Bronchial lymph node (tissue), 1 donor: ENCODE measurements around the gene PRELP.

GRCh38 chr1:202128083-202128536 lies 5.4 kb downstream of the GPR37L1 start:
- PRO-cap, result no peak

DNA sequence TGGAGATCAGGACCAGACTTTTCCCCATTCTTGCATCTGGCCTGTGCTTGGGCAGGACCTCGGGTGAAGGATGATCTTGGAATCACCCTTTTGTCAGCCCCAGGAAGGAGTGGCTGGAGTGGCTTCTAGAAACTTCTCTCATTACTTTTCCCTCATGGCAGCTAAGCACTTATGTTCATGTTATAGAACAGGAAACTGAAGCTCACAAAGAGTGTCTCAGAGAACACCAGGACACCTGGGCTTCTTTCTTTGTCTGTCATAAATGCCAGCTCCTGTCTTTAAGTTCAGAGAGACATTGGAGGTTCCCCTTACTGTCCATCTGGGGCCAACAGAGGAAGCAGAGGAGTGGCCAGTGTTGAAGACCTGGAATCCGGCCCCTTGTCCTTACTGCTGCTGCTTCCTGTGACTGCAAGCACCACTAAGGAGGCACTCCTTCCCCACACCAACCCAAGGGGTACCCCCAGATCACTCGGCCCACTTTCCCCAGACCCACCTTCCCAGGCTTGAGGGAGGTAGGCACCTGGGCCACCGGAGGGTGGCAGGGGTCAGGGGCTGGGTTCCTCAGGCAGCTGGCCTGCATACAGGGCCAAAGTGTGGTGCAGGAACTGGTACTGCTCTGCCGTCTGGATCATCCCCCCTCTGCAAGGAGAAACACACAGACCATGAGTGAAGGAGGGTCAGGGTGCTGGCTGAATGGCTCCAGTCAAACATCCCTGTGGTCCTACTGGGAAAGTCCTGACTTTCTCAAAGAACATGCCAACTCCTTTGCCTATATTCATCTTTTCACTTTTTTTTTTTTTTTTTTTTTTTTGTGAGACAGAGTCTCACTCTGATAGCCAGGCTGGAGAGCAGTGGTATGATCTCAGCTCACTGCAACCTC lies 3.8 kb upstream of the ARL8A start:
- PRO-cap, result no peak

DNA sequence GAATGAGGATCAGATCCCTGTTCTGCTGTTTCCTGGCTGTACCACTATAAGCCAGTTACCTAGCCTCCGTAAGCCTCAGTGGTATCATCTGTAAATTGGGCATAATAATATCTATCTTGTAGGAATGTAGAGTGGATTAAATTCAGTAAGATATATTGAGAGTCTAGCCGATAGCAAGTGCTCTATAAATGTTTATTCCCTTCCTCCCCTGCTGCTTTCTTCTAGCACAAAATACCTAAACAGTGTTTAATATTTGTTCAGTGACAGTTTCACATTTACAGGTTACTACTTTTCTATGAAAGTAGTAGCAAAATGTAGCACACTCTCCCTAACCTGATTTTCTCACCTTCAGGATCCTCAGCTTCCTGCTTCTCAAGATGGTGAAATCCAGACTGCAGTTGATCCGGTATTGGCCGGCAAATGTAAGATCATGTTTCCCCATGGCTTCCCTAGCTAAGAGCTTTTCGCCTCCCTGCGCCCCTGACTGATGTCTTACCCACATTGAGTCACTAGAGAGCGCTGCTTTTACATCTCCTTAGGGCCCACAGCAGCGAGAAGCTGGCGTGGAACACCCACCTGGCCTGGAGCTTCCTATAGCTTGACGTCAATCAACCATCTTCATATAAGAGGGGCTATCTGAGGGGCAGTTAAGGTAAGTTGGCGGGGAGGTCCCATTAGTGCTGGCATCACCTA lies 5.8 kb downstream of the PTPN7 start:
- PRO-cap, result no peak

GRCh38 chr1:202165293-202166229 lies 5.2 kb upstream of the PTPN7 start:
- PRO-cap, result no peak

- PRO-cap, result bidirectional peak, plus-strand start at chr1:202197820, minus-strand start at chr1:202197562
Measured at GRCh38 chr1:202197434-202197980, 3.9 kb downstream of the LGR6 start.

DNA sequence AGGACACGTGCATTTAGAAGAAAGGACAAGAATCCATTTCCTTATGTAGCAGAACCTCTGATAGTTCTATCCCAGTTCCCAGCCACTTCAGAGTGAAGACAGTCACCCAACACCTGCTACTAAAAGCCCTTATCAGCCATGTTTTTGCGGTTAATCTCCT lies 113.8 kb downstream of the PPP1R12B start:
- PRO-cap, result no peak

- PRO-cap, result no peak
Measured at GRCh38 chr1:202588993-202590134, 120.9 kb downstream of the SYT2 start.

- PRO-cap, result no peak
Measured at GRCh38 chr1:202731678-202732095, 21.4 kb upstream of the SYT2 start.

GRCh38 chr1:202857967-202858292 lies 31.0 kb downstream of the RABIF start:
- PRO-cap, result no peak

DNA sequence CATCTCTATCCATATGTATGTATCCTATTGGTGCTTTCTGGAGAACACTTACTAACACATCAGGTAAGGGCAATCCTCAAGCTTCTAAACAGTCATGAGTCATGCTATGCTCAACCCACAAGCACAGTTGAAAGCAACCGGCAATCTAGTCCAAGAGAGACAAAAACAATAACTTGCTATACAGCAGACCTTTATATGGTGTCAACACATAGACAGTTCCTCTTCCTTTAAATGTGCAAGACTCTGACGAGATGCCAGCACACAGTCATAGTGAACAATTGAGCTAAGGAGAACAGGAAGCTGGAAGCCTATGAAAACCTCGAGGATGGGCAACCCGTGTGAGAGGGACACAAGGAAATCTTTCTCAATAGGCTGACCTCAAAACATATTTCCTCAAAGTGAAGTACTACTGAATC lies 5.3 kb downstream of the ADIPOR1 start:
- PRO-cap, result no peak

- PRO-cap, result no peak
Measured at GRCh38 chr1:202963489-202964098, 3.5 kb downstream of the CYB5R1 start.

- PRO-cap, result no peak
Measured at GRCh38 chr1:203154068-203154770, 21.4 kb downstream of the MYBPH start.

DNA sequence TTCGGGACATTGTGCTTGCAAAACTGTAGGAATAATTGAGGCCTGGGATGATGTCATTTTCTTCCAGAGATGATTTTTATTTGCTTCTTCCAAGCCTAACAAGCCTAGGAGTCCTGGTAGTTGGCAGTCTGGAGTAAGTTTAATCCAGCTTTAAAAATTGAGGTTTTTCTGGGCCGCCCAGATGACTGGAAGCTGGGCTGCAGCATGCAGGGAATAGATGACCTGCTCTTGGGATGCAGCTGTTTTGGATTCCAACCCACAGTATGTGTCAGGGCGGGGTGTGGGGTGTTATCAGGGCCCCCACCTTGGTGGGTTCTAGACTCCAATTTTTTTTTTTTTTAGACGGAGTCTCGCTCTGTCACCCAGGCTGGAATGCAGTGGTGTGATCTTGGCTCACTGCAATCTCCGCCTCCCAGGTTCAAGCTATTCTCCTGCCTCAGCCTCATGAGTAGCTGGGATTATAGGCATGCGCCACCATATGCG lies 34.8 kb upstream of the CHIT1 start:
- PRO-cap, result no peak

DNA sequence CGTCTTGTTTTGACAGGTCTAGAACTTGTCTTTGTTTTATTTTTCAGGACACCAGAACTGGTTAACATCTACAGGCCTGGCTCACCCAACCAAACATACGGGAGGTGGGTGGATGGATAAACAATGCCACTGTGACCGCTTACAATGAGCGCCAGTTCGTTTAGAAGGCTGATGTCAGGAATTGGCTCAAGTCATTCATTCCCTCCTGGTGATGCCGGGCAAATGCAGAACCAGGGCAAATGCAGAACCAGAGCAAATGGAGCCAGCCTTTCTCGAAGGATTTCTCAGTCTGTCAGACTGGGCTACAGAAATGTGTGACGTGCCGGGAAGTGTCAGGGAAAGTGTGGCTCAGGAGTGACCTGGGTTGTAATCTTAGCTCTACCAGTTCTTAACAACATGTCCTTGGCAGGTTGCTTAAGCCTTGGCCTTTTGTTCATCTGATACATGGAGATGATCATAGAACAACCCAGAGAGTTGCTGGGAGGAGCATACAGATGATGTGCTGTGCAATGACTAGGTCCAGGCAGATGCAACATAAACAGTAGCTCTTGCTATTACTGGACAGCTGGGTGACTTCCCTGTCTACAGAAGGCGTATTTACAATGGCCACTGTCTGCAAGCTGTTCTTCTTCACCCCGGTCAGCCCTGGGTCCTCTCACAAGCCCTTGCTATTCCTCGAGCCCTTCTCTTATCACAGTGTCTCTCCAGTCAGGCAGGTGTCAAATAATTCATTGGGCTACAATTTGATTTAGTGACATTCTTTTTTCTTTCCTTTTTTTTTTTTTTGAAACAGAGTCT lies 30.4 kb upstream of the BTG2 start:
- PRO-cap, result no peak

- PRO-cap, result bidirectional peak, plus-strand start at chr1:203429098, minus-strand start at chr1:203428969
Measured at GRCh38 chr1:203428260-203429553, 46.9 kb upstream of the PRELP start.

DNA sequence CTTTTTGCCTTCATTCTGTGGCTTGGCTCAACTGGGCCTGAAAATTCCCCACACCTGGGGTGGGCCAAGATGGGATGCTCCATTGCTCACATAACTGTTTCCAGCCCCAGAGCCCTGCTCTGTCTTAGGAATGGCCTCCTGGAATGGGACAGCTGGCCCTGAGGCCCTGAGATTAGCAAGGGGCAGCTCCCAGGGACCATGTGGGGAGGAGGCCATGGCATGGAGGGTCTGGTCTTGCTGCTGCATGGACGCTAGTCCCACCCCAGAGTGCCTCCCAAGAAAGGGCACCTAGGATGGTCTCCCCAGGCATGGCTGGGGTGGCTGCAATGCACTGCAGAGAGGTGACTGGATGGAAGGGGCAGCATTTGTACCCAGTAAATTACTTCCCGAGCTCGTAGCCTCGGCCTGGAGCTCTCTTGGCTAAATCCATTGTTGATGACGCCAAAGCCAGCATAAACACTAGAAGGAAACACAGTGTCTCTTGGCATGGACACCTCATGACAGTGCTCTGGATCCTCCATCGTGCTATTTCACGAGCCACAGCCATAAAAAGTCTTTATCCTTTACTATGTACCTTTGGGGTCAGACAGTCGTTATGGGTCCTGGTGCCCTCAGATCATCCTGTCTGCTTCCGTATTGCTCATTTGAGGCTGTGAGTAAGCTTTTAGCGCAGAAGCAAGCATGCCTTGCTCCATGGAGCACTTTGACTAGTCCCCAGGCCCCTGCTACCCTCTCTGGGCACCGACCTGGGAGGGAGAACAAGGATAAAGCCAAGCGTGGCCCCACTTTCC lies 10.5 kb upstream of the PRELP start:
- PRO-cap, result bidirectional peak, plus-strand start at position 487 of the sequence, minus-strand start at position 431 of the sequence

DNA sequence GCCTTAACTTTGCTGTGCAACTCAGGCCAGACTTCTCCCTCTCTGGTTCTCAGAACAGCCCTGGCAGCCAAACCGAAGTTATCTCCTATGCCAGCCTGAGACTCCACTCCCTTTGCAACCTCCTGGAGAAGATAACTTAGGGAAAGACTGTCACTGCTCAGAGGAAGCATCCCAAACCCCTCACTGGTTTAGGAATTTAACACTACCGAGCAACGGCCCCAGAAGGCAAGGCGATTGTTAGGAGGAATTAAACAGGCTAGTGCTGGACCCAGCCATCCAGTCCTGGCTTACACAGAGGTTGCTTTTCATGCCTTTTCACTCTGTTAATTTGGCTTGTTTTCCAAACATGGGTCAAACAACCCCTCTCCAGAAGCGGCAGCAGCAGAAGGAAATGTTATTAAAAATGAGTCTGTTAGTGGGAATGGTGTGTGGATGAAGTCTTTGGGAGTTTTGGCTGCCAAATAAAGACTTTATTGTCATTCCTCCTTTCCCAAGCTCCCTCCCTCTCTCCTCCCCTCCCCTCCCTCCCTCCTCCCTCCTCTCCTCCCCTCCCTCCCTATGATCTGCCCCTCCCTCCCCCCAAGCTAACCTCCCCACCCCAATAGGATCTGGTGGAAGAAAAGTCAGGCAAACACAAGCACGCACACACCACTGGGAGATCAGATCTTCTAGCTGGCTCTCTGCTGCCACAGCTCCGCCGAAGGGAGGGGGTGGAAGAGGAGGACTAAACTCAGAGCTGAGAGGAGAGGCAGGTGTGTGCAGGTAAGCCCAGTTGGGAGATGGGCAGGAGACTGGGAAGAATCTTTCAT lies at the start of gene PRELP:
Gene PRELP, plus strand, starts transcription at position 630 of the 809 bp plus-strand sequence.
- PRO-cap, result bidirectional peak, plus-strand start at position 614 of the sequence, minus-strand start at position 456 of the sequence

DNA sequence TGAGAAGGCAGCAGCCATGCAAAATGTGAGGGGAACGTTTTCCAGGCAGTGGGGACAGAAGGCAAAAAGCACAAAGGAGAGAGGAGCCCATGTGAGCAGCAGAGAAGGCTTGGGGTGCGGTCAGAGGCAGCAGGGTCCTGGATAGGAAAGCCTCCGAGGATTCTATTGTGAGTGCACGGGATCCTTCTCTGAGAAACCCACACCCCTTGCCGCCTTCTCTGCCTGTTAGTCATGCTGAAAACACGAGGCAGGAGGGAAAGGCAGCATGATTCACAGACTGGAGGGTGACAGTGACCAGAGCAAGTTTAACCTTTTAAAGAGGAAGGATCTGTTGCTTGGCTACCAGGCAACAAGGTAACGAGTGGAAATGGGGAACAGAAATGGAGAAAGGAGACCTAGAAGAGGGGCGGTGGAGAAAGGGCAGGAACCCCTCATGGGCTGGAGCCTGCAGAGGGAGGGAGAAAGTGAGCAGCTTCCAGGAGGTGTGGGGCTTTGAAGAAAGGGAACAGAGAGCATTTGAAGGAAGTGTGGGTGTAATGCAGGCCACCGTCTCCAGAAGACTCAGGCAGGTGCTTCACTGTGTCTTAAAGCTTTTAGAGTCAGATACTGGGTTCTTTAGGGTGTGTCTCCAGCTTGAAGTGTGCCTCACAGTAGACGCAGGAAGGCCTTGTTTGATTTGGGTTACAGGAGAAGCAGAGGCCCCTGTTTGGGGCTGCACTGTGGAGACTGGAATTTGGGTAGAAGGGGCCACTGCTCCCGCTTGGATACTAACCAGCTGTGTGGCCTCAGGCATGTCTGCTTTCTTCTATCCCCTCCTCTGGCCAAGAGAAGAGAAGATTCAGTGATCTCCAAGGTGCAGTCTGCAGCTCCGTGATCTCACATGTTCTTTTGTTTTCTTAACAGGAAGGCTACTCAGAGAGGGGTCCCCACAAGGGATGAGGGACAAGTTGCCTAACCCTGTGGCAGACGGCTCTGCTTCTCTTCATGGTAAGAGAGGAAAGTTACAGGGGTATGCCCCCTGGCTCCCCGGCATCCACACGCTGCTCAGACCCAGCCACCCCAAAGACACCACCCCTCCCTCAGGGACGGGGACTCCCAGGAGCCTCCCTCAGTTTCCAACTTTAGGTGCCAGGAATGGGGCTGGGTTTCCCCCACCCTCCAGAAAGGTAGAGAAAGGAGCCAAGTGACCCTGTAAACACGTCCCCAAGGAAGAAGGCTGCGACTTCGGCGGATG lies 19.2 kb downstream of the OPTC start:
- PRO-cap, result no peak

DNA sequence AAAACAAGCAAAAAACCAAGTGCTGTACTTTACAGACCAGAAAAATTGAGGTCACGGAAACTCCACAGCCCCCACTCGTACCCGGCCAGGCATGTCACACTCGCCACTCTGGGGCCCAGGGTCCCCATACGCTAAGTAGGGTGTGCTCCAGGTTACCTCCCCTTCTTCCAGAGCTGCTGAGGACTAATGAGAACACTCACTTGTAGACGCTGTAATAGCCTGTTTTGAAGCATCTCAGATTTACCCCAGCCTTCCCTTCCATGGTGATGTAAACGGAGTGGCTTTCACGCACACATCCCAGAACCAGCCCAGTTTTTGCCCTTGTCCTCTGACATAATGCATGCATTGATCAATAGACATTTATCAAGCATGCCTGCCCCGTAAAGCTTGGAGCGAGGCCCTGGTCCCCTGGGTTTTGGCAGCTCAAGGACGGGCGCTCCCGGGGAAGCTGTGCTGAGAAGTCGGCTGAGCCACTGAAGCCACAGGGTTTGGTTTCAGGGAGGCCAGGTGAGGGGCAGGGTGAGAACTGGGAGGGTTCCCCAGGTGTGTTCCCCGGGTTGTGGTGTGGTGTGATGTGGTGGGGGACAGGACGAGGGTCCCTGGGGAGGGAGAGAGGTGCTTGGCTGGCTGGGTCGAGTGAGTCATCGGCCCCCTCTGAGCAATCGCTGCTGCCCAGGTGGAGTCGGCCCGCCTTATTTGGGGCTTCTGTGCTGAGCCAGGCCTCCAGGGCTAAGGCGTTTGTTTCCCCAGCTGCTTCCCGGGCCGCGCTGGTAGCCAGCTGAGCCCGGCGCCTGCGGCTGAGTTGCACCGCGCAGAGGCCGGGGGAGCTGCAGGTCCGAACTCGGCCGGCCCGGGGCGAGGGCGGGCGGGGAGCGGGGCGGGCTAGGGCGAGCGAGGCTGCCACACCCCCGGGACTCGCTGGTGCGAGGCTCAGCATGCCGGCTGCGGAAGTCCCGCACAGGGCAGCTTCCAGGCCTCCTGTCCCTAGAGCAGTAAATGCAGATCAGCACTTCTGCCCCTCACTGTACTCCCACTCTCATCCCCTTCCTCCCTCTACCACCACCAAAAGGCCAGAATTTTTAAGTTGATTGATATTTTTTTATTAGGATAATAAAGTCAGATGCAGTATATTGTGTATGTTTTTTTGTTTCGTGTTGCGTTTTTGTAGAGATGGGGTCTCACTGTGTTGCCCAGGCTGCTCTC lies 23.6 kb downstream of the ATP2B4 start:
- PRO-cap, result no peak

GRCh38 chr1:203672362-203672940 lies 45.8 kb downstream of the ATP2B4 start:
- PRO-cap, result no peak